ENCODE results near the genes TSN, TEX51, CYP27C1 and ERCC3.

DNA sequence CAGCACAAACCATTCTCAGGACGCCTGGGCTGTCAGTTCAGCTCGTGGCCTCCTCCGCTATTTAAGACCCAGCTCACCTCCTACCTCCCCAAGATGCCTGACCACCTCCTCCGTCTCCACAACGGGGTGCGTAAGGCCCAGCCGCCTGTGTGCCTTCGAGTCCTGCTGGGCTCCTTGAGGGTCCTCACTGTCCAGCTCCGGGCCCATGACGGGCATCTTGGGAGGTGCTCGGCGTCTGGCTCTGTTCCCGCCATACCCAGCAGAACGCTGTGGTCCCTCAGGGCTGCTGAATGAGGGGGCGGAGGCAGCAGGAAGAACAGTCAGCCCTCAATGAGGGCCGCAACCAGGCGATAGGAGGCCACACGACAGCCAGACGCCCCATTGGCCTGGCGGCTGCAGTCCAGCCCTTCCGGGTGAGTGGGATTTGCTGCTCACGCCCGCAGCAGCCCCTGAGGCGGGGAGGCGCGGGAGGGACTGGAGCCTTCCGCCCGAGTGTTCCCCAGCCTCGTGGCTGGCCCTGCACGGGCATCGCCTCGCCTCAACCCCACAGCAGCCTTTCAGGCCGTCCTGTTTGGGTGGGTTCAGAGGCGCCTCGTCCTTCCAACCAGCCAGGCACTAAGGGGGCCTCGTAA, 266.4 kb downstream of the TFCP2L1 start:
- PRO-cap = no peak

DNA sequence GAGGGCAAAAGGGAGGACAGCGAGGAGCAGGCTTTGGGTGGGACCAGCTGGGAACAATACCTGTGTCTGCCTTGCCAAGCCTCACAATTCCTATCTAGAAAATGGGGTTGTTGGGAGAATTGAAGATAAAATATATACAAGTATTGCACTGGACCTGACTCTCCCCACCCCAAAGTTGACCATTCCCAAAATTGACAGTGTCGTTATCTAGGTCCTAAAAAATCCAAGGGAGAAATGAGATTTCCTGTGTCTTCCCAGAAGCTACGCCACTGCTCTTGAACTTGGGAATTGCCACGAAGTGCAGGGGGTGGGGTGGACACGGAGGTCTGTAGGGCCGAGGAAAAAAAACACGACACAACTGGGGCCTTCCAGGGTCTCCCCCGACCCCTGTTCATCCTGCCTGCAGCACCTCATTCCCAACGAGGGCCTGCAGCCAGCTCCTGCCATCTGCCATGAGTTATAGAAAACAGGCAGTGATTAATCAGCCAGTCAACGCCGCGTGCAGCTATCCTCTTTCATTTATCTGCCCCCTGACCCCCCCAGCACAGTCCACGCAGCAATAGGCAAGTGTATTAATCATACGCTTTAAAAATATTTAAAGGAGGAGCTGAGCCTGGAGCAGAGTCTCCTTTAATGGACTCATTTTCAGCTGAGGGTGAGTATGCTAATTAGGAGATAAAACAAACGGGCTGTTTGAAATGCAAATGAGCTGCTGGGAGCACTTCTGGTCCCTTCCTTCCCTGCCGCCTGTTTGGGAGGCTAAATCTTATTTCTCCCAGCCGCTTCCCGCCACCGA, 210.0 kb downstream of the TFCP2L1 start:
- PRO-cap = unidirectional peak, minus-strand start at position 597 of the sequence

GRCh38 chr2:121221069-121221612, 63.9 kb downstream of the TFCP2L1 start:
- PRO-cap = no peak

GRCh38 chr2:121338215-121338721, 53.3 kb upstream of the TFCP2L1 start:
- PRO-cap = no peak

- PRO-cap = no peak
Measured at GRCh38 chr2:121363577-121364147, 78.7 kb upstream of the TFCP2L1 start.

GRCh38 chr2:121591270-121591803, 57.9 kb downstream of the CLASP1 start:
- PRO-cap = no peak

- PRO-cap = no peak
Measured at GRCh38 chr2:121650400-121651225, 1.4 kb upstream of the CLASP1 start.

GRCh38 chr2:121755222-121756154, at the start of gene TSN:
TSN (plus strand) TSS chr2:121755651.
- PRO-cap = bidirectional peak, plus-strand start at chr2:121755662, minus-strand start at chr2:121755435; bidirectional peak, plus-strand start at chr2:121755925, minus-strand start at chr2:121755917

DNA sequence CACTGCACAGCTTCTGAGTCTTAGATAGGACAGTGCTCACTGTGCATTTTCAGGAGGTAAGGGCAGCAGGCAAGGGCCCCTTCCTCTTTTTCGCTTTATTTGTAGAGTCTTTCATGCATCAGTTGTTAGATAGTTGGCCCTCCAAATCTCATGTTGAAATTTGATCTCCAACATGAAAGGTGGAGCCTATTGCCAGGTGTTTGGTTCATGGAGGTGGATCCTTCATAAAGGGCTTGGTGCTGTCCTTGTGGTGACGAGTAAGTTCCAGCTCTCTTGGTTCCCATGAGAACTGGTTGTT, 48.1 kb downstream of the TSN start:
- PRO-cap = no peak

GRCh38 chr2:122019706-122020222, 264.3 kb downstream of the TSN start:
- PRO-cap = no peak

- PRO-cap = no peak
Measured at GRCh38 chr2:122748356-122748995, 993.0 kb downstream of the TSN start.

- PRO-cap = no peak
Measured at GRCh38 chr2:123133686-123134112, 891.4 kb upstream of the CNTNAP5 start.

DNA sequence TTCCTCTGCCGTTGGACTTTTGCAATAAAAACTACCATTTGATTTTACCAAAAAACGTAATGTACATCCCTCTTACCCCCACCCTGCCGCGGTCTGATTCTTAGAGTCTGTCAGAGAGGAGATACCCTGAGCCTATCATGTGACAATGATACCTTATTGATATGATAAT, 887 bp downstream of the GYPC start:
- PRO-cap = no peak

GRCh38 chr2:126898736-126898977, at the start of gene TEX51:
TEX51 (plus strand) TSS chr2:126898890.
- PRO-cap = no peak

GRCh38 chr2:127054305-127054974, 52.5 kb downstream of the BIN1 start:
- PRO-cap = no peak

DNA sequence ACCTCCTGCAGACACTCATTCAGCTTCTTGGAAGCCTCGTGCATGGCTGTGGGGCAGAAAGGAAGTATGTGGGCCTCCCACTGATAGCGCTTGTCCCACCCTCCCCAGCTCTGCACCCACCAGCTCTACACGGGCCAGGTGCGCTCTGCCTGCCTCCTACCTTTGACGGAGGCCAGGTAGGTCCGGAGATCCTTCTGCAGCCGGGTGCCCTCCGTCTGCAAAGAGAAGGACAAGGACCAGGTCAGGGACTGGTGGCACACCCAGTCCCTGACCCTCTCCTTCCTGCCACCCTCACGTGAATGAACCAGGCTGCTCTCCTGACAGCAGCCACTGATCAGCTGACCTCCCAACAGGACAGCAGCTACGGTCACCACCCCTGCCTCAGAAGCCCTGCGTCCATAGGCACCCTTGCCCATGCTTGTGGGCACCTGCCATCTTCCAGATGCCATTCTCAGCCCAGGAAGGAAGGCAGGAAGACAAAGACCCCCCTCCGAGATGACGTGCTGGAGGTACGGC, 36.3 kb downstream of the BIN1 start:
- PRO-cap = no peak

GRCh38 chr2:127107599-127108092, 692 bp upstream of the BIN1 start:
- PRO-cap = no peak

DNA sequence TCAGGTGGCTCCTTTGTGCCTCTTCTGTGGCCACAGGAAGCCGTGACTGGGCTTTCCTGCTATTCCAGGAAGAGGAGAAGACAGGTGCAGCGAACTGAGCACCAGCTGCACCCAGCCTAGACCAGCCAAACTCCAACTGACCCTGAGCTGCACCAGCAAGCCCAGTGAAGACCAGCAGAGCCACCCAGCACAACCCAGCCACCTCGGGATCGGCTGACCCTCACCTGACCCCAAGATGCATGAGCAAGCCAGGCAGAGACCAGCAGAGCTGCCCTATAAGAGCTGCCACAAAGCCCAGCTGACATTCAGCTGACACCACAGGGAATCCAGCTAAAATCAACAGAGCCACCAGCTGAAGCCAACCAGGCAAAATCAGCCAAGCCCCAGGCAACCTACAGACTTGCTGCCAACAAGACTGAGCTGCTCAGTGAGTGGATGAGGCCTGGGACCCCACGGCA, 54.6 kb downstream of the CYP27C1 start:
- PRO-cap = unidirectional peak, minus-strand start at position 138 of the sequence

- PRO-cap = no peak
Measured at GRCh38 chr2:127219590-127220548, at the start of gene CYP27C1. CYP27C1 (minus strand) TSS chr2:127220299.

GRCh38 chr2:127293352-127294450, at the start of gene ERCC3:
ERCC3 (minus strand) TSS chr2:127294144.
- PRO-cap = bidirectional peak, plus-strand start at chr2:127294212, minus-strand start at chr2:127294144

All from Calu3 (cell line).